K562 (cell line): ENCODE measurements around the gene DOCK9.

GRCh38 chr13:98267102-98267626 is 90.1 kb upstream of the RNF113B start:
- RAMPAGE, long total RNA, result no peak
- RRBS, result no CpG with 5 or more reads among the region's 11 CpGs
PRO-cap:
- standard, result no peak
- CoPRO, capped RNA only, 2 experiments, result no peak in any of the 2 experiments
- CoPRO, capped and uncapped RNA, 2 experiments, result no peak in any of the 2 experiments
- CoPRO, uncapped RNA only, 2 experiments, result no peak in any of the 2 experiments
CAGE:
- cytosol, long polyA plus RNA, result no peak
- long polyA plus RNA, result no peak
- nucleolus, long total RNA, result no peak
- nucleus, long polyA plus RNA, result no peak

GRCh38 chr13:98293225-98293679 is 116.2 kb upstream of the RNF113B start:
- RAMPAGE, long total RNA, result no peak
- RRBS, result no CpG with 5 or more reads among the region's 2 CpGs
PRO-cap:
- standard, result no peak
- CoPRO, capped RNA only, 2 experiments, result no peak in any of the 2 experiments
- CoPRO, capped and uncapped RNA, 2 experiments, result no peak in any of the 2 experiments
- CoPRO, uncapped RNA only, 2 experiments, result no peak in any of the 2 experiments
CAGE:
- cytosol, long polyA plus RNA, result no peak
- long polyA plus RNA, result no peak
- nucleolus, long total RNA, result no peak
- nucleus, long polyA plus RNA, result no peak

DNA sequence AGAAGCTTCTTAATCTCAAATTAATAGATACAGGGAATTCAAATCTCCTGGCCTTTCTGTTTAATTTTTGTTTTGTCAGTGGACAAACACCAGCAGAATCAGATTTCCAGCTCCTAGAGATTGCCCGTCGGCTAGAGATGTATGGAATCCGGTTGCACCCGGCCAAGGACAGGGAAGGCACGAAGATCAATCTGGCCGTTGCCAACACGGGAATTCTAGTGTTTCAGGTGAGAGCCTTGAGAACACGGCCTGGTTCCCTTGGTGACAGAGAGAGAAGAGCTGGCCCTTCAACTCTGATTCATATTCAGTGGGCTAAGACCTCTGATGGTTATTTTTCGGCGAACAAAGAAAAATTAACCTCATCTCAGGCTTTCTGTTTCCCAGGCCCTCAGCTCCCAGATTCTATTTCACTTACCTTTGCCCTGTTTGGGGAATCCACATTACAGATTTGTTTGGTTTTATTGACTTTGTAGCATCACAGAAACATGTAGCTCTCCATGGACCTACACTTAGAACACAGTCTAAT is 191.3 kb downstream of the STK24 start:
- RAMPAGE, long total RNA, result no peak
- RRBS, result no CpG with 5 or more reads among the region's 10 CpGs
PRO-cap:
- standard, result no peak
- CoPRO, capped RNA only, 2 experiments, result no peak in any of the 2 experiments
- CoPRO, capped and uncapped RNA, 2 experiments, result no peak in any of the 2 experiments
- CoPRO, uncapped RNA only, 2 experiments, result no peak in any of the 2 experiments
CAGE:
- cytosol, long polyA plus RNA, result no peak
- long polyA plus RNA, result no peak
- nucleolus, long total RNA, result no peak
- nucleus, long polyA plus RNA, result no peak

DNA sequence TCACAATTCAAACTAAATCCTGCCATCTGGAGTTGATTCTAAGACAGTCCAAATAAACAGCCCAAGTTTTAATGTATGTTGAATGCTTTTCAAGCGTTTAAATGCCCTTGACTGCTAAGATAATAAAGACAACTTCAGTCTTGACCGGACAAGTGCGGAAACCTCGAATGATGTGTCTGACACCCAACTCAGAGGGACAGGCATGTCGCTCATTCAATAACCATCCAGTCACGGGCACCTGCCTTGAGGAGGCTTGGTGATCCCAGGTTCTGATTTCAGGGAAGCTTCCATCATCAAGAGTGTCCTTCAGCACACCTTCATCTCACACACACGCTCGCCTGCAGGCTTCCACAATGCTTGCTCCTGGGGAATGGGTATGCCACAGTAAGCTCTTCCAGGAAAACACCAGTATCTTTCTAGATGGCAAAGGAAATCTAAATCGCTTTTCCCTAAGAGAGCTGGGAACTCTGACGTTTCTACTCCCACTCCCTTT is 93.0 kb downstream of the STK24 start:
- RAMPAGE, long total RNA, result no peak
- RRBS, result no CpG with 5 or more reads among the region's 10 CpGs
PRO-cap:
- standard, result no peak
- CoPRO, capped RNA only, 2 experiments, result no peak in any of the 2 experiments
- CoPRO, capped and uncapped RNA, 2 experiments, result no peak in any of the 2 experiments
- CoPRO, uncapped RNA only, 2 experiments, result no peak in any of the 2 experiments
CAGE:
- cytosol, long polyA plus RNA, result no peak
- long polyA plus RNA, result no peak
- nucleolus, long total RNA, result no peak
- nucleus, long polyA plus RNA, result no peak

GRCh38 chr13:98501565-98502527 is 75.1 kb downstream of the STK24 start:
- RAMPAGE, long total RNA, result no peak
- RRBS, result no CpG with 5 or more reads among the region's 11 CpGs
PRO-cap:
- standard, result no peak
- CoPRO, capped RNA only, 2 experiments, result no peak in any of the 2 experiments
- CoPRO, capped and uncapped RNA, 2 experiments, result no peak in any of the 2 experiments
- CoPRO, uncapped RNA only, 2 experiments, result no peak in any of the 2 experiments
CAGE:
- cytosol, long polyA plus RNA, result no peak
- long polyA plus RNA, result no peak
- nucleolus, long total RNA, result no peak
- nucleus, long polyA plus RNA, result no peak

- RAMPAGE, long total RNA, result no peak
- RRBS, result no CpG with 5 or more reads among the region's 10 CpGs
PRO-cap:
- standard, result no peak
- CoPRO, capped RNA only, 2 experiments, result no peak in any of the 2 experiments
- CoPRO, capped and uncapped RNA, 2 experiments, result no peak in any of the 2 experiments
- CoPRO, uncapped RNA only, 2 experiments, result no peak in any of the 2 experiments
CAGE:
- cytosol, long polyA plus RNA, result no peak
- long polyA plus RNA, result no peak
- nucleolus, long total RNA, result no peak
- nucleus, long polyA plus RNA, result no peak
These were observed 38.1 kb downstream of the STK24 start for GRCh38 chr13:98538621-98539321.

DNA sequence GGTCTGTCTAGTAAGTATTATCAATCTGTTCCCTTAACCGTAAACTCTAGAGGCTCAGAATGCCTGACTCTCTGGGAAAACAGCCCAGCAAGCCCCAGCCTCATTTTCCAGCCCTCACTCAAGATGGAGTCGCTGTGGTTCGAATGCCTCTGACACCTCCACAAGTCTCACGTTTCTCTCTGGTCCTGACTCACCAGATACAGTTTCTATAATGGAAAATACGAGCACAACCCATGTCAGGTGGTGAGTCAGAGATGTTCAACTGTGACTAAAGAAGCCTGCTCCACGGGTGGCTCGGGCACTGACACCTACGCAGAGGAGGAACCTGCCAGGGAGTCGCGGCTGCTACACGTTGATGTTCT is 87.1 kb upstream of the STK24 start:
- RAMPAGE, long total RNA, result no peak
- RRBS, result no CpG with 5 or more reads among the region's 11 CpGs
PRO-cap:
- standard, result no peak
- CoPRO, capped RNA only, 2 experiments, result no peak in any of the 2 experiments
- CoPRO, capped and uncapped RNA, 2 experiments, result no peak in any of the 2 experiments
- CoPRO, uncapped RNA only, 2 experiments, result no peak in any of the 2 experiments
CAGE:
- cytosol, long polyA plus RNA, result no peak
- long polyA plus RNA, result no peak
- nucleolus, long total RNA, result no peak
- nucleus, long polyA plus RNA, result no peak

- RAMPAGE, long total RNA, result no peak
- RRBS, result no CpG with 5 or more reads among the region's 2 CpGs
PRO-cap:
- standard, result no peak
- CoPRO, capped RNA only, 2 experiments, result no peak in any of the 2 experiments
- CoPRO, capped and uncapped RNA, 2 experiments, result no peak in any of the 2 experiments
- CoPRO, uncapped RNA only, 2 experiments, result no peak in any of the 2 experiments
CAGE:
- cytosol, long polyA plus RNA, result no peak
- long polyA plus RNA, result no peak
- nucleolus, long total RNA, result no peak
- nucleus, long polyA plus RNA, result no peak
These were observed 76.2 kb upstream of the SLC15A1 start for GRCh38 chr13:98828560-98829090.

DNA sequence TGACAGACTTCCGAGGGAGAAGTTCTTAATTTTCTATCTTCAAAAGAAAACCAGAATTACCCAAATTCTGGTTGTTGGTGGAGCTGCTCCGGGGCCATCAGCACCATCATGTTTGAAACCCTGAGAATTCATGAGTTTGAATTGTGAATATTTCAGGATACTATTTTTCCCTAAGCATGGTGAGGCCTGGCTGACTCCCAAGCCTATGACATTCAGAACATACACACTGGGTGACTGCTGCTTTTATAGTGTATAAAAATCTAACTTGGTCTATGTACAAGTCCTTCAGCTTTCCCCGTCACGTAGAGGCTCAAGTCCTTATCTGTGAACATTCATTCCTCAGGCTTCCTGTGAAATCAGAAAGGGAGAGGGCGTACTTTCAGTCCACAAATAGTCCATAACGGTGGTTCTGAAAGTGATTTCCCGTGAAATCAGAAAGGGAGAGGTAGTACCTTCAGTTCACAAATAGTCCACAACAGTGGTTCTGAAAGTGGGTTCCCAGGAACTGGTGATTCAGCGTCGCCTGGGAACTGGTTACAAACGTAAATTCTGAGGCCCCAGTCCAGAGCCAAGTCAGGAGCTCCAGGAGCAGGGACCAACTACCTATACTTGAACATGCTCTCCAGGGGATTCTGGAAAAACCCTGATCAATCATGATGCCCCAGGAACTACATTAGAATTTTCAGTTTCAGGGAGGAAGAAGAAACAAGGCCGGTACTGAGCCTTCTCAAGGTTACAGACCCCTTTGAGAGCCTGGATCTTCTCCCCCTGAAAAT is 17.5 kb downstream of the DOCK9 start:
- RAMPAGE, long total RNA, result no peak
- RRBS, result no CpG with 5 or more reads among the region's 11 CpGs
PRO-cap:
- standard, result no peak
- CoPRO, capped RNA only, 2 experiments, result no peak in any of the 2 experiments
- CoPRO, capped and uncapped RNA, 2 experiments, result no peak in any of the 2 experiments
- CoPRO, uncapped RNA only, 2 experiments, result no peak in any of the 2 experiments
CAGE:
- cytosol, long polyA plus RNA, result no peak
- long polyA plus RNA, result no peak
- nucleolus, long total RNA, result no peak
- nucleus, long polyA plus RNA, result no peak

GRCh38 chr13:98977639-98978718 is at the start of gene DOCK9:
TSS of gene DOCK9 (minus strand) at chr13:98978064.
- RAMPAGE, long total RNA, result no peak
- RRBS, result no CpG with 5 or more reads among the region's 18 CpGs
PRO-cap:
- standard, result no peak
- CoPRO, capped RNA only, 2 experiments, result no peak in any of the 2 experiments
- CoPRO, capped and uncapped RNA, 2 experiments, result no peak in any of the 2 experiments
- CoPRO, uncapped RNA only, 2 experiments, result no peak in any of the 2 experiments
CAGE:
- cytosol, long polyA plus RNA, result no peak
- long polyA plus RNA, result no peak
- nucleolus, long total RNA, result no peak
- nucleus, long polyA plus RNA, result no peak

DNA sequence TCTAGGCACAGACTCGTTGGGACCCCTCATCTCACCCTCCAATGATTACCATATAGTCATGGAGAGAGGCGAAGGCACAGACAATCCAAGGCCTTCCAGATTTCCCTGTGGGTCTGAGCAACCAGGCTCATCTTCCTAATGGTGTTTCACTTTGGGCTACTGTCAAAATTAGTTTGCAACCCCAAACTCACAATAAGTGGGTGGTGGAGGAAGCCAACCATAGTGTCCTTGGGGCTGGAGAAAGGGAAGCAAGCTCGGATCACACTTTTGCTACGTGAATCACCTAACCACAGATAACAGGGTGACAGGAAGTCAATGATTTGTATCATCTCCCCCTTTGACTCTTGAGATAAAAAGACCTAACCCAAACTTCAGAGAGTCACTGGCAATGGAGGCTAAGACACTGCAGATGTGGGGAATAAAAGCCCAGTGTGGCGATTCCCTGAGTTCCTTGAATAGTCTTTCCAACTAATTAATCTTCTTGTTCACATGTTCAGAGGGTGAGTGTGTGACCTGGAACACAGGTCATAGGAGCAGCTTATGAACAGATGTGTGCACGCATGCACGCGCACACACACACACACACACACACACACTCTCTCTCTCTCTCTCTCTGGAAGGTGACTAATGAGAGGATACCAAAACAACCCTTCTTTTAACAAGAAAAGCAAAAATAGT is 21.0 kb upstream of the DOCK9 start:
- RAMPAGE, long total RNA, result no peak
- RRBS, result no CpG with 5 or more reads among the region's 8 CpGs
PRO-cap:
- standard, result no peak
- CoPRO, capped RNA only, 2 experiments, result no peak in any of the 2 experiments
- CoPRO, capped and uncapped RNA, 2 experiments, result no peak in any of the 2 experiments
- CoPRO, uncapped RNA only, 2 experiments, result no peak in any of the 2 experiments
CAGE:
- cytosol, long polyA plus RNA, result no peak
- long polyA plus RNA, result no peak
- nucleolus, long total RNA, result no peak
- nucleus, long polyA plus RNA, result no peak

- RAMPAGE, long total RNA, result no peak
- RRBS, result no CpG with 5 or more reads among the region's 6 CpGs
PRO-cap:
- standard, result no peak
- CoPRO, capped RNA only, 2 experiments, result no peak in any of the 2 experiments
- CoPRO, capped and uncapped RNA, 2 experiments, result no peak in any of the 2 experiments
- CoPRO, uncapped RNA only, 2 experiments, result no peak in any of the 2 experiments
CAGE:
- cytosol, long polyA plus RNA, result no peak
- long polyA plus RNA, result no peak
- nucleolus, long total RNA, result no peak
- nucleus, long polyA plus RNA, result no peak
These were observed 17.8 kb downstream of the UBAC2 start for GRCh38 chr13:99218463-99218911.

DNA sequence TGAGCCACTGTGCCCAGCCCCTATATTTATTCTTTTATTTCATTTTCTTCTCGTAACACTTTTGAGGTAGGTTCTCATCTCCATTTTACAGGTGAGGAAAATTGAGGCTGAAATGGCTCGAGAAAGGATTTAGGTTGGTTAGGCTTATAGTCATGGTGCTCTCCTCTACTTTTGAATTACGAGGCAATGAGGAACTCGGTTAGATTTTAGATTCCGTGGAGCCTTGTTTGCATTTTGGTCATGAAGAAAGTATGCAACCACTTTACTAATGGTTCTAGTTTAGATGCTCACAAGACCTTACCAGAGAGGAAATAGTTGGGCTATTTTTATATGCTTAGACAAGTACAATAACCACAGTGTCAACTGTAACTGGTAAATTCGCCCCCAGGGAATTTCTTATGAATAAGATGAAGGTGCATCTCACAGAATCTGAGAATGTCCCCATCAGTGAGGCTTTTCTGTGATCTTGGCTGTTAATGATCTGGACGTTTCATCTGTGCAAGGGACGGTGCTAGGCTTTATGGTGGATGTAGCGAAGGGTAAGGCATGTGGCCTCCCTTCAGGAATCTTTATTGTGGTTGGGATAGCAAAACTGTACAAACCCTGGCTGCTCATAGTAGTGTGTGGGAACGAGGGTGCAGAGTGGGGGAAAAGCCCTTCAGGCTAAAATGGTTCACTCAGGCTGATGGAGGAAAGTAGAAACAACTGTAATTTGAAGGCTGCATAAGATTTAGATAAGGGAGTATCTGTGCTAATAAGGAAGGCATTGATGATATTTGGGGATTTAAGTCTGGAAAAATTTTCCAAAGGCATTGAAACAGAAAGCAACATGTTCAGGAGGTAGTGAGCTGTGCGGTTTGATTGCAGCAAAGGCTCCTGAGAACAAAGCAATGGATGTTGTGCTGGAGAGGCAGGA is 28.2 kb downstream of the UBAC2 start:
- RAMPAGE, long total RNA, result no peak
- RRBS, result no CpG with 5 or more reads among the region's 11 CpGs
PRO-cap:
- standard, result no peak
- CoPRO, capped RNA only, 2 experiments, result no peak in any of the 2 experiments
- CoPRO, capped and uncapped RNA, 2 experiments, result no peak in any of the 2 experiments
- CoPRO, uncapped RNA only, 2 experiments, result no peak in any of the 2 experiments
CAGE:
- cytosol, long polyA plus RNA, result no peak
- long polyA plus RNA, result no peak
- nucleolus, long total RNA, result no peak
- nucleus, long polyA plus RNA, result no peak

DNA sequence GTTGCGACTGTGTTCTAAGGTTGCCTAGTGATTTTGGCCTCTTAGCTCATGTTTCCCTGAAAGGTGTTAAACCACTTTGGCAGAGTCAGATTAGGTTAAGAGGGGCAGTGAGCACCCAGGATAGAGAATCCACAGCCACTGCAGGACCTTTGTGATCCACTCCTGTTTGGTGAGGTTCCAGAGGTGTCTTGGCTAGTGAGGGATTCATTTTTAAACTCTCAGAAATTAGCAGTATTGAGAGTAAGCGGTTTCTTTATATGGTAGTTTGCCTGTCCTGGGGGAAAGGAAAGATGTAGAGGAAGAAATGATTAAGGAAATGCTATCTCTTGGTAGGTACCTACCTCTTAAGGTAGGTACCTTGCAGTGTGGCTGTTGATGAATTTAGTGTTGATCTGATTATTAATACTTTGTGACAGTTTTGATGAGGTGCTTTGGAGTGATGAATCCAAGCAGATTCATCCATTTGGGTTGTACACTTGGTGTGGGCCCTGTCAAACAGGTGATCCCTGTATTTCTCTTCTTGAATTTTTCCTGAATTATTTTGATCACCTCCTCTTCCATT is 15.1 kb upstream of the GPR18 start:
- RAMPAGE, long total RNA, result no peak
- RRBS, result no CpG with 5 or more reads among the region's 2 CpGs
PRO-cap:
- standard, result no peak
- CoPRO, capped RNA only, 2 experiments, result no peak in any of the 2 experiments
- CoPRO, capped and uncapped RNA, 2 experiments, result no peak in any of the 2 experiments
- CoPRO, uncapped RNA only, 2 experiments, result no peak in any of the 2 experiments
CAGE:
- cytosol, long polyA plus RNA, result no peak
- long polyA plus RNA, result no peak
- nucleolus, long total RNA, result no peak
- nucleus, long polyA plus RNA, result no peak

DNA sequence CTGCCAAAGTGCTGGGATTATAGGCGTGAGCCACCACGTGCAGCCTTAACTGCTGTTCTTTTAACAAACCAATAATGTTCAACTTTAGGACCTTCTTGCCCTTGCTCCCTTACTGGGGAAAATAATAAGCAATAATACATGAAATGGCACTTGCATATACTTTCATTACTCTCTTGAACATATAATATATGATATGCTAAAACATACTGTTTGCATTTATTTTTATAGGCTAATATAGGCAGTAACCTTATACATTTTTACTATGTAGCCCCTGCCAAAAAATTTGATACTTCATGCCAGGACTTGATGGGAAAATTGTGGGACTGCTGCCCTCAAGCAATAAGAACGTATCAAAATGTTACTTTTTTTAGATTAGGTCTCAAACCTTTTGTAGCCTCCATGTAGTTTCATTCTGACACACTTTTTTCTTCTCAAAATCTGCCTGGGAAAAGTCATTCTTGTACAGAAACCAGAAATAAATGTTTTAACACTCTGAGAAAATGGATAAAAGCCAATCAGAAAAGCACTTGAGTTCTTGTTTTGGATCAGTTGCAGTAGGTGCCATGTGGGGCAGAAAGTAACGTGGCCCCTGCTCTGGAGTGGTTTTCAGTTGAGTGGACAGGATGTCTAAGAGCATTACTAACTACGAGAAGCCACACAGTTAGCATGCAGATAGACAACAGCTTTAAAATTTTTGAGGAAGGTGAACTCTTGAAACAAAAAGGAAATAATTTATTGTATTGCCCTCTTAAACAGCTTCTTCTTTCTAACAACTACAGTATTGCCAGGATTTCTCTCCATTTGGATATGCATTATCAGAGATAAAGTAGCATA is 19.2 kb downstream of the GPR183 start:
- RAMPAGE, long total RNA, result no peak
- RRBS, result no CpG with 5 or more reads among the region's 5 CpGs
PRO-cap:
- standard, result no peak
- CoPRO, capped RNA only, 2 experiments, result no peak in any of the 2 experiments
- CoPRO, capped and uncapped RNA, 2 experiments, result no peak in any of the 2 experiments
- CoPRO, uncapped RNA only, 2 experiments, result no peak in any of the 2 experiments
CAGE:
- cytosol, long polyA plus RNA, result no peak
- long polyA plus RNA, result no peak
- nucleolus, long total RNA, result no peak
- nucleus, long polyA plus RNA, result no peak

DNA sequence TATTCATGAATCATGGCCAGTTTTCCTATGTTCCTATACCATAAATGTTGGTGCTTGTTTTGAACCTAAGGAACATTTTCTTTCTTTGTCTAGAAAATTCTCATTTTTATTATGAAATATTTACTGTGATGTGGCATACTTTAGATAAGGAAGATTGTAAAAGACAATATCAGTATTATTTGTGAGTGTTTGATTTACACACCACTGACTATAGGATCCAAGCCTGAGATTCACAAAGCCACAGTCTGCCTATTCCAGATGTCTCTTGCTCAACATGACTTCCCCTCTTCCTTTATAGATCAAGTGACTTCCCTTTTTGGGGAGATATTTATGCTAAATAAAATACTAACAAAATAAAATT is 13.4 kb upstream of the GPR183 start:
- RAMPAGE, long total RNA, result no peak
PRO-cap:
- standard, result no peak
- CoPRO, capped RNA only, 2 experiments, result no peak in any of the 2 experiments
- CoPRO, capped and uncapped RNA, 2 experiments, result no peak in any of the 2 experiments
- CoPRO, uncapped RNA only, 2 experiments, result no peak in any of the 2 experiments
CAGE:
- cytosol, long polyA plus RNA, result no peak
- long polyA plus RNA, result no peak
- nucleolus, long total RNA, result no peak
- nucleus, long polyA plus RNA, result no peak

GRCh38 chr13:99372027-99372607 is 64.9 kb upstream of the GPR183 start:
- RAMPAGE, long total RNA, result no peak
- RRBS, result no CpG with 5 or more reads among the region's 8 CpGs
PRO-cap:
- standard, result no peak
- CoPRO, capped RNA only, 2 experiments, result no peak in any of the 2 experiments
- CoPRO, capped and uncapped RNA, 2 experiments, result no peak in any of the 2 experiments
- CoPRO, uncapped RNA only, 2 experiments, result no peak in any of the 2 experiments
CAGE:
- cytosol, long polyA plus RNA, result no peak
- long polyA plus RNA, result no peak
- nucleolus, long total RNA, result no peak
- nucleus, long polyA plus RNA, result no peak

- RAMPAGE, long total RNA, result no peak
- RRBS, result no CpG with 5 or more reads among the region's 6 CpGs
PRO-cap:
- standard, result no peak
- CoPRO, capped RNA only, 2 experiments, result no peak in any of the 2 experiments
- CoPRO, capped and uncapped RNA, 2 experiments, result no peak in any of the 2 experiments
- CoPRO, uncapped RNA only, 2 experiments, result no peak in any of the 2 experiments
CAGE:
- cytosol, long polyA plus RNA, result no peak
- long polyA plus RNA, result no peak
- nucleolus, long total RNA, result no peak
- nucleus, long polyA plus RNA, result no peak
These were observed 96.5 kb upstream of the GPR183 start for GRCh38 chr13:99403740-99404100.